ENCODE data around the gene UBN2.

DNA sequence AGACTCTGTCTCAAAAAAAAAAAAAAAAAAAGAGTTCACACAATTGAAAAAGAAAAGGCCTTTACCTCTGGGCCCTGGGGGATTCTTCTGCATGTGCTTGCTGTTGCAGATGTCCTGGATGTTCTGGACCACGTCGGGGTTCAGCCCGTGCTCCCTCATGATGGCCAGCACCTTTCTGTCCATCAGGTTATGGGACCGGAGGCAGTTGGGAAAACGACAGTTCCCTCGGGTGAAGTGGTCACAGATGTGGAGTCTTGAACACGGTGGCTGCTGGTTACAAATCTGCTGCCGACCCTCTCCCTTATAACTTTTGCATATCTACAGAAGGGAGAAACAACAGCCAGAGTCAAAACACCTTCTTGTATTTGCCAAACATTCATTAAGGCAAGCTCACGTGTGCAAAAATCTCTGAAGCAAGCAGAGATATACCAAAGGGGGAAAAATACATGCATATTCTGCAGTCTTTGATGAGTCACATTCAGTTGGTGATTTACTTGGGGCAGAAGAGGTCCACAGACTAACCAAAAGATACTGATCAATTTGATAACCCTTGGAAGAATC is 25.7 kb downstream of the ZC3HAV1 start:
- RRBS, result no CpG with 5 or more reads among the region's 9 CpGs

- RRBS, result 2% methylated on average over 41 of the region's 123 CpGs
Observed at GRCh38 chr7:139230939-139231974, at the start of gene UBN2. Gene UBN2, plus strand, starts transcription at chr7:139231237.

DNA sequence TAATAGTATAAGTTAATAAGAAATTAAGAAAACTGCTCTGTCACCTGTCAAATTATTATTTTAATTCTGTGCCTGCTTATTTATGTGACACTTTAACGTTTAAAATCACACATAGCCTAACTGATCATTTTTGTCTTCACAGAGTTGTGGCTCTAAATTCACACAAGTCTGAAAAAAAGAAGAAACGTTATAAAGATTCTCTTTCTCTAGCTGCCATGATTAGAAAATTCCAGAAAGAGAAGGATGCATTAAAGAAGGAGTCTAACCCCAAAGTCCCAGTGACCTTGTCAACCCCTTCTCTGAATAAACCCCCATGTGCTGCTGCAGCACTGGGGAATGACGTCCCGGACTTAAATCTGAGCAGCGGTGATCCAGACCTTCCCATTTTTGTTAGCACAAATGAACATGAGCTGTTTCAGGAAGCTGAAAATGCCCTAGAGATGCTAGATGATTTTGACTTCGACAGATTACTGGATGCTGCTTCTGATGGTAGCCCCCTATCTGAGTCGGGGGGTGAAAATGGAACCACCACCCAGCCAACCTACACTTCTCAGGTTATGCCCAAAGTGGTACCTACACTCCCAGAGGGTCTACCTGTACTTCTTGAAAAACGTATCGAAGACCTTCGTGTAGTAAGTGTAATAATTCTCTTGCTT is 30.2 kb downstream of the UBN2 start:
- RRBS, result no CpG with 5 or more reads among the region's 10 CpGs

DNA sequence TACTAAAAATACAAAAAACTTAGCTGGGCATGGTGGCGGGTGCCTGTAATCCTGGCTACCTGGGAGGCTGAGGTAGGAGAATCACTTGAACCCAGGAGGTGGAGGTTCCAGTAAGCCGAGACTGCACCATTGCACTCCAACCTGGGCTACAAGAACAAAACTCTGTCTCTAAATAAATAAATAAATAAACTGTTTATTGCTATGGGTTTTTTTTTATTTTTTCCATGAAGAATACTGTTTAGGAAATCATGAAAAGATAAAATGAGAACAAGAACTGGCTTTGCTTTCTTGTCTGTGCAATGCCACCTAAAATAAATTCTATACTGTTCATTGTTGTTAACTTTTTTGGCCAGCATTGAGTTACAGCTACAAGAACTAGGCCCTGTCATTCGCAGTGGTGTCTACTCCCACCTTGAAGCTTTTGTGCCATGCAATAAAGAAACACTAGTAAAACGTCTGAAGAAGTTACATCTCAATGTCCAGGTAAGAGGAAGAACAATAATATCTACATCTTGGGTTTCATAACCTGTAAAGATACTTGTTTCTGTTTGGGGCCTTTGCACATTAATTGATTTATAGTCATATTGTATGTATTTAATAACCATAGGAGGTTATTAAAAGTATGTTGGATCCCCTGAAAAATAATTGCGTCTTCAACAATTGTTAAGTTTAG is 38.1 kb downstream of the UBN2 start:
- RRBS, result no CpG with 5 or more reads among the region's 5 CpGs

GRCh38 chr7:139402018-139402312 is 42.3 kb downstream of the LUC7L2 start:
- RRBS, result no CpG with 5 or more reads among the region's 3 CpGs

GRCh38 chr7:139405386-139406027 is 45.8 kb downstream of the LUC7L2 start:
- RRBS, result no CpG with 5 or more reads among the region's 8 CpGs

GRCh38 chr7:139434303-139434911 is 49.1 kb downstream of the KLRG2 start:
- RRBS, result no CpG with 5 or more reads among the region's 13 CpGs

GRCh38 chr7:139563346-139564469 is 40.2 kb downstream of the CLEC2L start:
- RRBS, result no CpG with 5 or more reads among the region's 14 CpGs

DNA sequence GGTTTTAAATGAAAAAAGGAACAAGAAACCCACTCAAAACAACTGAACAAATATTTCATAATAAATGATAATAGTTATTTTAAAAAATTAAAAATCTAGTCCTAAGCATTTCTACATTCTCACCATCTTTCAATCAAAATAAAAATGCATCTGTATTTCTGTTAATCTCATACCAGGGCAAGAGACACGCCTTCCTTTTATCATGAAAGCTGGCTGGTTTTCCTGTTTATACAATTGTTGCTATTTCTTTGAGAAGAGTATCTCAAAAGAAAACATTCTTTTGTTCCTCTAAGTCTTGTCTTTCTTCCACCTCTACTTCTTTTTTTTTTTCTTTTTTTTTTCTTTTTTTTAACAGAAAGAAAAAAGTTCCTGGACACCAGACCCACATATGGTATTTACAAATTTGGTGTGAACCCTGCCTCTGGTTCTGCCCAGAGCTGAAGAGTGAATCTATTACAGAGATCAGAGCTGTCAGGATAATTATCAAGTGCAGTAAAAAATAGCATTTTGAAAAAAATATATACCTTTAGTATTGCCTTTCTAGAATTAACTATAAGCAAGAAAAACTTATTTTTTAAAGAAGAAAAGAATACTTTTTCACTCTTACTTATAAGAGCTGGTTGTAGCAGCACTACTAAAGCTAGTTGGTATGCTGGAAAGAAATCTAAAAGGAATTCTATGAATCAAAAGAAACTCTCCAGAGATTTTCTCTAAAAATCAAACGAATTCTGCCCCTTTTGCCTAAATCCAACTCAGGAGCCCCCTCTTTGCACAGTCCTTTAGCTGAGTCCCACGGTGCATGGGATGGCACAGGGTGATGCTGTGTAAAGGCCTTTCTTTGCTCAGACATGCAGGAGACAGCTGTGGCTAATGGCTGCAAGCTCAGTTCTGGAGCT is 42.1 kb downstream of the CLEC2L start:
- RRBS, result no CpG with 5 or more reads among the region's 3 CpGs

- RRBS, result 77% methylated on average over 6 of the region's 17 CpGs
Observed at GRCh38 chr7:139570567-139571369, 47.3 kb downstream of the CLEC2L start.

DNA sequence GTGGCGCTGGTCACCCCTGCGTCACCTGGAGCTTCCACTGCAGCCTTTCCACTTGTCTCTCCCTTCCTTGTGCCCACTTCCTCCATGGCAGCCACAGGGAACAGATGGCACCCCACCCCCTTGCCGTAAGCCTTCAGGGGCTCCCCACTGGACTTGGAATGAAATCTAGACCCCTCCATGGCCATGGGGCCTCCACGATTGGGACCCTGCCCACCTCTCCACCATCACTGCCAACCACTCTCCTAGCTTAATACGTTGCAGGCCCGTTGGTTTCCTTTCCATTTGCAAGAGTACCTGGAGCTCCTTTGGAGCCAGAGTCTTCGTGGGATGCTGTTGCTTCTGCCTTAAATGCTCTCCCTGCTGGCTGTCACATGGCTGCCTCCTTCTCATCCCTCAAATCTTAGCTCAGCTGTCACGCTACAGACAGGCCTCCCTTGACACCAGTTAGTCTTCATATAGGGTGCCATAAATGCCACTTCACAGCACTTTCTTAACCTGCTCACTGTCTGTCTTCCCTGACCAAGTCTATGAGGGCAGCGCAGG is 113.7 kb downstream of the CLEC2L start:
- RRBS, result no CpG with 5 or more reads among the region's 9 CpGs

GRCh38 chr7:139646921-139647552 is 123.6 kb downstream of the CLEC2L start:
- RRBS, result no CpG with 5 or more reads among the region's 6 CpGs

DNA sequence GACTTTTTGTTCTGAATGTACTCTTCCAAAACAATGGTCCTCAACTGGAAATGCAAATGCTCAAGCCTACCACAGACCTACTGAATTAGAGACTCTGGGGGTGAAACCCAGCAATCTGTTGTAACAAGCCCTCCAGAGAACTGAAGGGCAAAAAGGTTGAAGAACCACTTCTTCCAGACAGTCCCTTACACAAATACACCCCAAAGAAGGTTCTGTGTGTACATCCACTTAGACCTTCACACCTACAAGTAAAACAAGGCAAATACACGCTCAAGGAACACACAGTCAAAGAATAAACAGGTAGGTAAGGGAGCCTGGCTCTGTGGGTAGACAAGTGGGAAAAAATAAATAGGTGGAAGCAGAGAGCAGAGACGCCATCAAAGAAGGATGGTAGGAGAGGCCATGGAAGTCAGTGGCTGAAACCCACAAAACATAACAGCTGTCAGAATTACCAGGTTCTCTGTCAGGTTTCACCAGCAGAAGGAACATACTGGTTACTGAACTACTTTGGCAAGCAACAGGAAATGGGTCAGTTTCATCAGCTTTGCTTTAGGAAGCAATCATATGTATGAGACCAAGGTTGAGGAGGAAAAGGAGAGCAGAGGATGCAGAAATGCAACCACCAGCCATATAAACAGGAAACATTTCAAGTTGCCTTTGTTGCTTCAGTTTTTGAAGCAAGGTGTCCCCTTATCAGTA is 10.5 kb downstream of the HIPK2 start:
- RRBS, result no CpG with 5 or more reads among the region's 2 CpGs

GRCh38 chr7:139783601-139784025 is 5.8 kb upstream of the HIPK2 start:
- RRBS, result no CpG with 5 or more reads among the region's 2 CpGs

- RRBS, result no CpG with 5 or more reads among the region's 5 CpGs
Observed at GRCh38 chr7:139844559-139845153, 15.6 kb downstream of the TBXAS1 start.

- RRBS, result no CpG with 5 or more reads among the region's 12 CpGs
Observed at GRCh38 chr7:139918067-139919010, 89.3 kb downstream of the TBXAS1 start.

GRCh38 chr7:140099432-140100339 is 36.9 kb upstream of the PARP12 start:
- RRBS, result no CpG with 5 or more reads among the region's 7 CpGs

- RRBS, result 3% methylated on average over 1 of the region's 27 CpGs
Observed at GRCh38 chr7:140177519-140178002, 778 bp upstream of the KDM7A start.

- RRBS, result 56% methylated on average over 3 of the region's 14 CpGs
Observed at GRCh38 chr7:140222826-140223348, 46.1 kb upstream of the KDM7A start.

Measured in Ishikawa (cell line).